ENCODE results near the genes KLF1 and CACNA1A.

DNA sequence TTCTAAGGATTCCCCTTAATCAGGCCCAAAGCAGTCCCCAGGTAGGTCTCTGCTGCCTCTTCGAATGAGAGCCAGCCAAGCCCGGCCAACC lies 2.3 kb downstream of the TNPO2 start:
- PRO-cap, result no peak

GRCh38 chr19:12740508-12740980 lies 3.2 kb downstream of the GET3 start:
- PRO-cap, result no peak

DNA sequence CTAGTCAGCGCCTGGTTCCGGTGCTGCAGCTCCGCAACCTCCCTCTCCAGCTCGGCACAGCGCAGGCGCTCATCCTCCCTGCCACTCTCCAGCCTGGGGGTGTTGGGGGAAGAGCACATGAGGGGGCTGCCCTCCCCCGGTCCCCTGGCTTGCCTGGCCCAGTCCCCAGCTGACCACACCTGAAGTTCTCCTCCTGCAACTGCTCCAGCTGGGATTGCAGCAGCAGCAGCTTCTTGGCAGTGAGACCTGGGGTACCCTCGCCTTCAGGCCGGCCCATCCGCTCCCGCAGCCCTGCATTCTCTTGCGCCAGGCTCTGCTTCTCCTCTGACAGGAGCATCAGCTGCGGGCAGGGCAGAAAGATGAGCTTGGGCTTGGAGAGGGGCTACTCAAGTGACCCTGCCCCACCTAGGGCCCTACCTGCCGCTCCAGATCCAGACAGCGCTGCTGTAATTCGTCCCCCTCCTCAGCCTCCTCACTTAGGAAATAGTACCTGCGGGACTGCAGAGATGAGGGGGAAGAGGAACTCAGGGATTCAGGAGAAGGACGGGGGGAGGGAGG lies 4.3 kb downstream of the HOOK2 start:
- PRO-cap, result no peak

GRCh38 chr19:12772328-12772929 lies 2.9 kb downstream of the HOOK2 start:
- PRO-cap, result no peak

DNA sequence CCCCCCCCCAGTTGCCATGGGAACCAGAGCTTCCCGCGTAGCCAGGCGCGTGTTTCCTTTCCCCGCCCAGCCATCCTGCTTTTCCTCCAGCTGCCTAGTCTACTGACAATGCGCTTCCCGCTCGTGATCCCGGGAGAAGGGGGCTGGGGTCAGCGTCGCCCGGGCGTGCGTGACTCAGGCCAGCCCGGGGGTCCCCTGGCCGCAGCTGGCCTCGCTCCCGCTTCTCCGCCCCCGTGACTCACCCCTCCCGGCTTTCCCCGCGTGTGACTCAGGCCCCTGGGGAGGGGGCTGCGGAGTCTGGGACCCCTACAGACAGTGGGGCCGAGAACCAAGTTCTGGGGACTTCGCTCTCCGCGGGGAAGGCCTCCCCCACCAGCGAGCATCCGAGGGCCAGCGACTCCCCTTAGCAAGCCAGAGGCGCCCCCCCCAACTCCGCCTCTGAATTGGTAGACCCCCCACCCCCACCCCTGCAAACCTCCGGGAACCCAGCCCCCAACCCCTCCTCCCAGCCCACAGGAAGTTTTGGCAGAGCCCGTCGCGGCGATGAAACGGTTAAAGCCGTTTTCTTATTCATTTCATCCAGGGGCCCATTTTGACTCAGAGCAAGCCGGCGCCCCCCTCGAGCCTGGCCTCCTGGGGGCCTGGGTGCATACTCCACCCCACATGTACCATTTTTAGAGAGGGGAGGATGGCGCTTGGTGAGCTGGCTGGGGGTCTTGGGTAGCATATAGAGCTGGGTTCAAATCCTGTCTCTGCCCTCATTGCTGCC lies 7.7 kb upstream of the HOOK2 start:
- PRO-cap, result bidirectional peak, plus-strand start at position 129 of the sequence, minus-strand start outside the sequence

DNA sequence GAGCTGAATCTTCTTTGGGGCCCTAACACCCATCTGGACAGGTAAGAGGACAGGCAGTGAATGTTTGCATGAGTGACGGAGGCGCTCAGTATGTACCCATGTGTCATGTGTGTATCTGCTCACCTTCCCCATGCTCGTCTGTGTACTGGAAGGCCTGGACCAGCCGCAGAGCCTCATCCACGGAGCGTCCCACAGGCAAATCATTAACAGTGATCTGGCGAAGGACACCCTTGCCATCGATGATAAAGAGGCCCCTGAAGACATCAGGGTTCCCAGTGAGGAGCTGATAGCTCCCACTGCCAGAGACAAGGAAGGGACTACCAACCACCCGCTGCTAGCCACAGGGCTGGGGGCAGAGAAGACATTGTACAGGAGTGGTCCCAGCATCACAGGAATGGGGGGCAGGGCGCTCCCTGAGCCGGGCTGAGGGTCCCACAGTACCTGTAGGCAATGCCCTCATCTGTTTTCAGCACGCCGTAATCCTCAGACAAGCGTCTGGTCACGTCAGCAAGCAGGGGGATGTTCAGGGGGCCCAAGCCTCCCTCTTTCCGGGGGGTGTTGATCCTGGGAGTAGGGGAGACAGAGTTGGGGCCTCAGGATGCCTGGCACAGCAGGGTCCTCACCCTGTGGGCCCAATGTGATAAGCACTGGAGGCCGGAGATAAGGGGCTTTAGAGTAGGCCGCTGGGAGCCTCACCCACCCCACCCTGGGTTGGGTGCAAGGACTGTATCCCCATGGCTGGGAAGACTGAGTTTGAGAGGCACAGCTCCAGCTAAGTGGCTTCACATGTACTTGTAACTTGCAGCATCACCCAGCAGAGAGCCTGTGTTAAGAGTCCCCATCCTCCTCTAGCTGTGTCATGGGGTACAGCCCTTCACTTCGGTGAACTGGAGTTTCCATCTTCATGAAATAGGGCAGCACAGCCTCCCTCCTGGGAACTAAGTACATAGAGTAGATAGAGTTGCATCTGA lies 1.6 kb downstream of the PRDX2 start:
- PRO-cap, result no peak

DNA sequence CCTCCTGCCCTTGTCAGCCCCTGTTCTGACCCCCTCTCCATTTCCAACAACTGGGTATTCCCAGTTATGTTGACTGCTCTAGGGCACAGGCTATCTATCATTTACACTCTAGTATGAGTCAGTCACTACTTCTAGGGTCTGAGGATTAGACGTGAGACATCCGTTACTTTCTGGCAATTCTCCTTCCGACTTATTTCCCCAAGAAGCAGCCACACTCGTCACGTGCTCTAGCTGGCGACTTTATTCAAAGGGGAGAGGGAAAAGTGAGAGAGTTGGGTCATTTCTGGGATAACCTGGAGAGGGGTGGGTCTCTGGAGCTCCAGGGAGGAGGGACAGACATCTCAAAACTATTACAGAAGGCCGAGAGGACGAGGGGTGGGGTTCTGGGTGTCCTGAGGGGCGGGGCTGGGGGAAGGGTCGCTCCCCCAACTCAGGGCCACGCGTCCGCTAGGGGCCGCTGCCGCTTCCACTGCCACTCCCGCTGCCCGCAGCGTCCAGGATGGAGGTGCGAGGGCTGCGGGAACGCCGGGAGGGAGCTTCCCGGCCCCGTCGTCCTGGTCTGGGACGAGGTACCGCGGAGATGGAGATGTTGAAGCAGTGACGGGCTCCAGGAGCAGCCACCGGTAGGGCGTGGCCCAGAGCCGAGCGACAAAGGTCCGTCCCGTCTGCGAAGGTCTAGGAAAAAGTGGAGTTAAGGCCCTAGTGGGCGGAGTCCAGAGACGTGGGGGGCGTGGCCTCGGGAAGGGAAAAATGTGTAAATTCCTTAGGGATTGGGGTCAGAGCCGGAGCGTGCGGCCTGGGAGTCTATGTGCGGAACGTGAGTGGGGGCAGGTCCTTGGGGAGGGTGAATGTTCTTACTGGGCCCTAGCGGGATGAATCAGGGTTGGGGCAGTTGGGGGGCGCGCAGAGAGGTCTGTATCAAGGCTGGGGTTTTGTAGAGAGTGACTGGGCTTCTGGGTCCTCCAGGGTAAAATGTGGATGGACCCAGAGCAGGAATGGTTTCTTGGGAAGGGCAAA lies 8.8 kb downstream of the RTBDN start:
- PRO-cap, result no peak

- PRO-cap, result no peak
Observed at GRCh38 chr19:12886958-12887388, at the start of gene KLF1. KLF1 (minus strand) TSS chr19:12887201.

DNA sequence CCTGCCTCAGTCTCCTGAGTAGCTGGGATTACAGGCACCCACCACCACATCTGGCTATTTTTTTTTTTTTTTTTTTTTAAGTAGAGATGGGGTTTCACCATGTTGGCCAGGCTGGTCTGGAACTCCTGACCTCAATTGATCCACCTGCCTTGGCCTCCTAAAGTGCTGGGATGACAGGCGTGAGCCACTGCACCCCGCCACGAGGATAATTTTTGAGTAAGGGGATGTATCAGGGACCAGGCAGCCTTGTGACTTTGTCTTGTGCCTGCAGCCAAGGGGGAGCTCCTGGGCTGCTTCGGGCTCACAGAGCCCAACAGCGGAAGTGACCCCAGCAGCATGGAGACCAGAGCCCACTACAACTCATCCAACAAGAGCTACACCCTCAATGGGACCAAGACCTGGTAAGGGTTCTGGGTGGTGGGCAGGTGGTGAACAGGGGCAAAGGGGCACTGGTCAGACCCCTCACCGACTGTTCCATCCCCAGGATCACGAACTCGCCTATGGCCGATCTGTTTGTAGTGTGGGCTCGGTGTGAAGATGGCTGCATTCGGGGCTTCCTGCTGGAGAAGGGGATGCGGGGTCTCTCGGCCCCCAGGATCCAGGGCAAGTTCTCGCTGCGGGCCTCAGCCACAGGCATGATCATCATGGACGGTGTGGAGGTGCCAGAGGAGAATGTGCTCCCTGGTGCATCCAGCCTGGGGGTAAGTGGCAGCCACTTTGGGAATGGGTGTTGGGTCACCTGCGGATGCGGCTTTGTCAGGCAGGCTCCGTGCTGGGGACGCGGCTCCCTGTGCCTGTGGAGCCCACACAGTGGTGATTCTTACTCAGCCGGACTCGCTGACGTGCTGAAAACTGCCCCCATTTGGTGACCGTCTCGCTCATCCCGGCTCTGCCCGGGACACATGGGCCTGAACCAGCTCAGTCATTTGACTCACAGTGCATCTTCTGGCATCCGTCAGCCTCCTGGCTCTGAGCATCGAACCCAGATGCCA lies 5.1 kb downstream of the GCDH start:
- PRO-cap, result no peak

DNA sequence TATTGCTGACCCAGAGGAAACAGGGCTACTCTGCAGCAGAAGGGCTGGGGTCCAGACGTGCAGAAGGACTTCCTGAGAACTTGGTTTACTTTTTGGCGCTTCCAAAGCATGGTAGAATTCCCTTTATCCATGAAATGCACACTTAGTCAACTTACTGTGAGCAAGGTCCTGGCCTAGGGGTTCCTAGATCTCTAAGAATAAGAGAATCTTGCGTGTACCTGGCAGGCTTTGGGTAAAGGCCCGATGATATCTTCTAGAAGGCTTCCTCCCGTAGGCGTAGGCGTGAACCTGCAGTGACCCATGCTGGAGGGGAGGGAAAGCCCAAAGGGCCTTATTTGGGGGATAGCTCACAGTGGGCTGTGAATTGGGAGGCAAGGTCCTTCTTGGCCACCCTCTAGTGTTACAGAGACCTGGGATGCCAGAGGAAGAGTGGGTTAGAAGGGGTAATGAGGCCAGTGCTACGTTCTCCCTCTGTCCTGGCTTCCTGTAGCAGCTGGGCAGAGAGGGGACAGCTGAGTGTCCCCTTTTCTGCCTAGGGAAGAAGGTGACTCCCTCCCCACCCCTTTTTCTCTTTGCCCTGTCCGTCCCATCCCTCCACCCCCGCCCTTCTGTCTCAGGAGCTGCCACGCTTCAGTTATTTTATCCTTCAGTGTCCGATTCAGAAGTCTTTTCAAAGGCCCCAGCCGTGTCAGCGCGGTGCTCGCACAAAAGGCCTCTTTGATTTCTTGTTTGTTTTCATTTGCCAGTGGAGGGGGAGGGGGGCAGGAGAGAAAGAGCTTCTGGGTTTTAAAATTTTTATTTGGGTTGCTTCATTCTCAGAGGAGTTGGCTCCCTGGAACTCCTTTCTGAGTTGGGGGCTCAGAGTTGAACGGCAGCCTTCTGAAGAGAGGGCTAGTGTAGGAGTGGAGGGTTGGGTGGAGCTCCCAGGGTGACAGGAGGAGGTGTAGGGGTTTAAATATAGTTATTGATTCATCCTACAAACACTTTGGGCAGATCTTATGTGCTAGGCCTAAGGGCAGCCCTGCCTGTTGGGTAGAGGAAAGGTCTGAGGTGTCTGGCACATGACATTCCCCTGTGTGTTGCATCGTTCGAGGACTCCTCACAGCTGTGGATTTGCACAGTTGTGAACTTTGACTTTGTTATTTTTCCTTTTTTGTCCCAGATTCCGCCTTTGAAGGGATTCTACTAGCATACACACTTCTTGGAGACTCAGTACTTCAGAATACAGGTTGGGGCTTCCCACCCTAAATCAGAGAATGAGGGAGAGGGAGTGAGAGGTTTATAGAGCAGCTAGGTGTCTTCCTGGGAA lies 36.6 kb downstream of the NFIX start:
- PRO-cap, result no peak

DNA sequence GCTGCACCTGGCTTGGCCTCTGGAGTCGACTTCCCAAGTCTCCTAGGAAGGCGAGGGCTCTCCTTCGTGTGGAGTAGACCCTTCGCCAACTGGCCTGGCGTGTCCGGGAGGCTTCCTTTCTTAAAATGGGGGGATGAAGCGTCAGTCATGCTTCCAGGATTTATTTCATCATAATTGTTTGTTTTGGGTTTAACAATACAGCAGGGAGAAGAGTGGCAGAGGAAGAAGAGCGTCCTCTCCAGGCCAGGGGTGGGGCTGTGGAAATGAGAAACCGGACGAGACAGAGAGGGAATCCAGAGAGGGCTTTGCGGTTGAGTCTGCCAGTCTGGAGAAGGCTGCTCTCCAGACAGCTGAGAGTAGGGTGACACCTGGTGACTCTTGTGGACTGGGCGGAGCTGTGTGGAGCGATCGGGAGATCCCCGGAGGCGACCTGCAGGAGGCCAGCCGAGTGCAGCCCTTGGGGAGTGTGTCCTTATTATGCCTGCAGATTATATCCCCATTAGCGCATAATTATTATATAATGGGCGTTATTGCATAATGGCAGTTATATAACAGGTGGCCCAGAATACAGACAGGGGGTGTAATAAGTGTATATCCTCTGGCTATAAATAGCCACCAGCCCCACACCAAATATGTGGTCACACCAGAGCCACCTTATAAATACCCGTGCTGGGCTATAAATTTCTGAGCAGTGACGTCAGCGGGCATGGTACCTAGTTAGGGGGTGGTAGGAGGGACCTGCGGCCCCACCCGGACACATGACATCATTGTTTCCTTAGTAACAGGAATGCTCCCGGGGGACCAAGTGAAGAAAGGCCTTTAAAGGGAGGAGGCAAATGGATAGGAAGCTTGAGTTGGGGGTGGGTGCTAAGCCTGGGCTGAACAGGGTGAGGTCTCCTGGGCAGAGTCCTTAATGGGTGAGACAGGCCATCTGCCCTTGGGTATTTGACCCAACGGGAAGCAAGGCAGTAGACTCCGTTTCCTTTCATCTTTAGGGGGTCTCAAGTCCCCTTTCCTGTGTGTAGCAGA lies 41.2 kb downstream of the NFIX start:
- PRO-cap, result unidirectional peak, minus-strand start at position 327 of the sequence

- PRO-cap, result no peak
Observed at GRCh38 chr19:13072251-13072619, 30.4 kb downstream of the LYL1 start.

DNA sequence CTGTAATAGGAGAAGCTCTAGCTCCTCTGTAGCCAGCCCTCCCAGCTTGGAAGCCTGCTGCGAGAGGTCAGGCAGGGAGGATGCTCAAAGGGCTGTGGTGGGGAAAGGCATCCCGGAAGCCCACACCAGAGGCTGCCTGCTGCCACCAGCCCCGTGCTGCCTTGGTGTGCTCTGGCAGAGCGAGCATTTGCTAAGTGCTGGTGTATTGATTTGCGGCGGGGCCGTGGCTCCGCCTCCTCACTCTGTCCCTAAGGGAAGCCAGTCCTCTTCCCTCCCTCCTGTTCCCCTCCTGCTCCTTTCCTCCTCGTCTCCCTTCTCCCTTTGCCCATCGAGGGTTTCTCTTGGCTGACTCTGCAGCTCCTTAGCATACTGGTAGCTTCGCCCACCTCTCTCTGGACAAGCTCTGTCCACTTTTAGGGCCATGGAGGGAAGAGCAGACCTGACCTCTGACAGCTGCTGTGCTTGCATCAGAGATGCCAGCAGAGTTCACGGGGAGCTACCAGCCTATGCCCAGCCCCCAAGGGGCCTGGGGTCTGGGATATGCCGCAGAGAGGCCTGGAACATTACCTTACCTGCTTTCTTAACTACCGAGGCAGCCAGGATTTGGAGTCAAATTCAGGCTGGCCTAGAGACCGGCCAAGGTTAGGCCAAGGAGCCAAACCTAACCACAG lies 19.8 kb downstream of the LYL1 start:
- PRO-cap, result no peak

GRCh38 chr19:13087759-13088309 lies 14.8 kb downstream of the LYL1 start:
- PRO-cap, result no peak

DNA sequence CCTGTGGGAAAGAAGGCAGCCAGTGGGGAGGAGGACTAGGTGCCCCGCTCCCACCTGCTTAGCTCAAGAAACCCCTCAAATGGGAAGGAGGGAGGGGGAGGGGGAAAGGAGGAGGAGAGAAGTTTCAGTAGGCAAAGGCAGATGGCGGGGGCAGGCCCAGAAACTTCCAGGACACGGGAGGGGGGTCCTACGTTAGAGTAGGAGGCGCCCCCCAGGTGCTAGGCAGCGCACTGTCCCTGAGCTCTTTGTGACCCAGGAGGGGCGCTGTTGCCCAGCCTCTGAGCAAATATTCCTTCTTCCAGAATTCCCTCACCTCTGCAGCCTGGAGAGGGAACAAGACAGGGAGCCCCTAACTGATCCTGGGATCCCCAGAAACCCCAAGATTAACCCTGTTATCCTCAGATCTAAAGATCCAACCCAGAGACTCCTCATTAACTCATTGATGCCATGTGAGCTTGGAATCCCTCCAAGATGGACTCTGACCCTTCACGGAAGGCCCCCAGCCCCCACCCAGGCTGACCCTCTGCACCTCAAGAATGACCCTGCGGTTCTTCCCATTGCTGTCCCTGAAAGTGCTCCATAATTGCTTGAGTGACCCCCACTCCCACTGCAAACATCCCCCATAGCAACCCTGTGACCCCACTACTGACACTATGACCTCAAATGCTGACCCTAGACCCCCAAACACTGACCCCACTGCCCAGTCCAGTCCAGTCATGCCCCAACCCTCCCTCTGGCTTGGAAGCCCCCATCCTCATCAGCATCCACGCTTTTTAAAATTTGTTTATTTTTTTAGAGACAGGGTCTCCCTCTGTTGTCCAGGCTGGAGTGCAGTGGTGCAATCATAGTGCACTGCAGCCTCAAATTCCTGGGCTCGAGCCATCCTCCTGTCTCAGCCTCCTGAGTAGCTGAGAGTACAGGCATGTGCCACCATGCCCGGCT lies 1.2 kb downstream of the LYL1 start:
- PRO-cap, result no peak

- PRO-cap, result no peak
Observed at GRCh38 chr19:13156834-13157437, 6.7 kb downstream of the IER2 start.

- PRO-cap, result no peak
Observed at GRCh38 chr19:13206708-13207613, 56.8 kb downstream of the IER2 start.

DNA sequence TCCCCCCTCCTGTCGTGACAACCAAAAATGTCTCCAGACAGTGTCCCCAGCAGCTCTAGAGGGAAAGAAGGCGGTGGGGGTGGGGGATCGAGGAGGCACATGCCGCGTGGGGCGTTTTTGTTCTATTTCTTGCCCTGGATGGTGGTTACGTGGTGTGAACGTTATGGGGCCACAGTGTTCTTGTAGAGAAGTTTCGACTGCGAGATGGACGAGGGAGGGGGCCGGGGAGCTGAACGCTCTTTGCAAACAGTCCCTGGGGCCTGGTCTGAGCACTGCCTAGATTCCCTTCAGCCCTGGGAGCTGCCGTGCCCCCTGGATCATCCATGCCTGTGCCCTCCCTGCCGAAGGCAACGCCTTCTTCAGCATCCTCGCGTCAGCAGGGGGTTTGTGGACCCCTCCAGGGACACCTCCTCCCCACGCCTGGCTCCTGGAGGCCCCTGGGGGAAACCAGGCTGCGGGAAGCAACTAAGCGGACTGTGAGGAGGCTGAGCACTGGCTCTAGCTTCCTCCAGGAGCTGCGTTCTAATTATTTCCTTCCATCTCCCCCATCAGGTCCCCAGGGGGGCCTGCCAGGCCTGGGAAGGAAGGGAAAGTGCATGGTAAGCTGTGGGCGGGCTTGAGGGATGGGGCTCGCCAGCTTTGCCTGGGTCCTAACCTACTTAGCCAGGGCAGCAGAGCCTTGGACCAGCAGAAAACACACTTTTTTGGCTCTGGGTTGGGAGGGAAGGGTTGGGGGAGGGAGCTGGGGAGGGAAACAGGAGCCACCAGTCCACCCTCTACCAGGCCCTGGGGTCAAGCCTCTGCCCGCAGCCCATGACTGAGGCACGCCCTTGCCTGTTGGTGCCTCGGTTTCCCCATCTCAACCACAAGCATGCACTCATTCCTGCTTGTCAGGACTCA lies 131.6 kb downstream of the IER2 start:
- PRO-cap, result no peak

- PRO-cap, result no peak
Observed at GRCh38 chr19:13506106-13506856, at the start of gene CACNA1A. CACNA1A (minus strand) TSS chr19:13506479.

DNA sequence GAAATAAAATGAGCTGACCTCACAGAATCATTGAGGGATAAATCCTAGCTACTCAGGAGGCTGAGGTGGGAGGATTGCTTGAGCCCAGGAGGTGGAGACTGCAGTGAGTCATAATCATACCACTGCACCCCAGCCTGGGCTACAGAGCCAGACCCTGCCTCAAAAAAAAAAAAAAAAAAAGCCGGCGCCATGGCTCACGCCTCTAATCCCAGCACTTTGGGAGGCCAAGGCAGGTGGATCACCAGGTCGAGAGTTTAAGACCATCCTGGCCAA lies 7.2 kb downstream of the YJU2B start:
- PRO-cap, result no peak